GM23248 (cell line): ENCODE measurements around the genes UPF3A and CHAMP1.

- RAMPAGE, long total RNA = no peak
These were observed 70.5 kb upstream of the C13orf46 start for GRCh38 chr13:114044247-114044893.

DNA sequence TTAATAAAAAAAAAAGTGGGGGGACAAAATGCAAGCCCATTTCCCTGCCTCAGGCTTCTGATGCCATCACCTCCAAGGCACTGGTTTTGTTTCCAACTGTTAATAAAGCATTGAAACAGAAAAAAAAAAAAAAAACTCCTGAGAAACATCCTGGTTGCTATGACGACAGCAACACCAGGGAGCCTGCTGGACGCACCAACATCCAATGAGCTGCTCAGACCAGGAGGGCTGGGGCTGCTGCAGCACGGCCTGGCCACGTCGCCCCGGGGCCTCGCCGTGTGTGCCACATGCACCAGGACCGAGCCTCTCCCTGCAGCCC lies 54.6 kb downstream of the RASA3 start:
- RAMPAGE, long total RNA = no peak

DNA sequence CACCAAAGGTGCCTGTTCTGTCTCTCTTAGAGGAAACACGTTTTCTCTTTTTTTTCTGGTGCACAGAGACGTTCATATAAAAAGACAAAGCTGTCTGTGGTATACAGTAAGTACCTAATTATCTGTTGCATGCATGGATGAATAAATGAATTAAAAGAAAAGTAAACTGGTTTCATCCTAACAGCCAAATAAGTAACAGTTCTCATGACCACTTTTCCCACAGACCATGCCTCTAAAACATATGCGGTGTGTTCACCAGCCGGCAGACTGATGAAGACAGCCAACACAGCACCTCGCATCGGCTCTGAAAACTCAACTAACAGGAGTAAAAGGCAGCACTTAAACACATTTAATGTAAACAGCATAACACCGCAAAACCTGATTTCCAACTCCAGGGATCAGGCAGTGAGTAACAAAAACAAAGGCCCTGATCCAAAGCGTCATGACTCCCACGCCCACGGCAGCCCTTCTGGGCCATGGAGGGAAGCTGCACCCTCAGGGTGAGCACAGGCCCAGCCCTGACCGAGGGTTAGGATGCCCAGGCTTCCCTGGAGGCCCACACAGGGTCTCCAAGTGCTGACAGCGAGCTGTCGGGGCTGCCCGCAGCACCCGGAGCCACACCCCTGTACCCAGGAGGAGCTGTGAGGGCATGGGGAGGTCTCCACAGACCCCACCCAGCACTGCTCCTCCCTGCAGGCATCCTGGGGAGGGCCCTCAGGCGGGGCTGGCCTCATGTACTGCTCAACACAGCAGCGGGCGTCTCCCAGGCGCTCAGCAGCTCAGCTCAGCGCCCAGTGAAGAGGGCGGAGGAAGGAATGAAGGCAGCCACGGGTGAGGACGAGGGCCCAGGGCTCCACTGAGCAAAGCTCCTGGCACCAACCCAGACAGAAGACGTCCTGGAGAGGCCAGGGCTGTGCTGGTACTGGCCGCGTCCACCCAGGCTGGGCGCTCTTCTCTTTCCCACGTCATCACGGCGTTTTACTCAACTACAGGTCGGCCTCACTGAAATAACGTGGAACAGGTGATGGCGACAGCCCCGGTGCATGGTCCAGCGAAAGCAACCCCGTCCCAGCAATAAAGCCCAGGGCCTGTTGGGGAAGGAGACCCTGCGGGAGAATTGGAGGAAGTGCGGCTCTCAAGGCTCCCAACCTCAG lies 53.8 kb downstream of the RASA3 start:
- RAMPAGE, long total RNA = no peak

- RAMPAGE, long total RNA = no peak
These were observed 20.9 kb downstream of the RASA3 start for GRCh38 chr13:114111173-114112245.

DNA sequence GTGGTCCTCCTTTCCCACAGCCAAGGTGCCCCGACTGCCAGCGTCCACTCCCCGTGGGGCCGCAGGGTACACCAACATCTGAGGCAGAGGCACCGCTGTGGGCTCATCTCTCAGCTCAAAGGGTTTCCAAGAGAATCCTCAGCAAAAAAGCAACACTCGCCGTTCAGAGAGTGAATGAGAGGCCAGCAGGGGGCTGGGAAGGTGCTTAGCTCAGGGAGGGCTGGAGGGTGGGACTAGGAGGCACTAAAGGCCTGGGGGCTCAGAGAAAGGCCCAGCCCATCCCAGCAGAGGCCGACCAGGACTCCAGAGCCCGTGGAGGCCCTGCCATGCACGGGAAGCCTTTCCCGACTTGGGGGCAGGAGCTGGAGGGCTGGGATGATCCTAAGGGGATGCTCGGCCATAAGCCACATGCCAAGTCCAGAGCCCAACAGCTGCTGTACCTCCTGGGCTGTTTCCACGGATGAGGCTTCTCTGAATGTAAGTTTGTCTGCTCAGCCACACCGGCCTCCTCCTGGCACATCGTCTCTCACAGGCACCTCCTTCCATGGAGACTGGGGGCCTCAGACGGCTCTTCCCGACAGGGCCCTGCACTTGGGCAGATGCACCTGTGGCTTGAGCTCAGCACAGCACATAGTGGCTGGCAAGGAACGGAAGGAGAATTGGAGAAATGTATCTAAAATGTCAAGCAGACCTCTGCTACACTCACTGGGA lies 19.6 kb downstream of the RASA3 start:
- RAMPAGE, long total RNA = no peak

DNA sequence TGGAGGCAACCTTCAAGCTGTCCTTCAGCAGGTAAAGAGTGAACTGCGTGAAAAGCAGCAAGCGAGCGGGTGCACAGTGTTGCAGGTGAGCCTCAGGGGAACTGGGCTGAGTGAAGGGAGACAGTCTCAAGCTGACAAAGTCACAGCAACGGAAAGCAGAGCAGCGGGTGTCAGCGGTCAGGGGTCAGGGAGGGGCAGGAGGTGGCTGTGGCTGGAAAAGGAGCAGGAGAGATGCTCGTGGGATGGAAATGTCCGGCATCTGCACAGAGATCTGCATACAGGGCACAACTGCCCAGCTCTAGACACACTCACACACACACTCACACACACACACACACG lies 8.5 kb upstream of the RASA3 start:
- RAMPAGE, long total RNA = no peak

DNA sequence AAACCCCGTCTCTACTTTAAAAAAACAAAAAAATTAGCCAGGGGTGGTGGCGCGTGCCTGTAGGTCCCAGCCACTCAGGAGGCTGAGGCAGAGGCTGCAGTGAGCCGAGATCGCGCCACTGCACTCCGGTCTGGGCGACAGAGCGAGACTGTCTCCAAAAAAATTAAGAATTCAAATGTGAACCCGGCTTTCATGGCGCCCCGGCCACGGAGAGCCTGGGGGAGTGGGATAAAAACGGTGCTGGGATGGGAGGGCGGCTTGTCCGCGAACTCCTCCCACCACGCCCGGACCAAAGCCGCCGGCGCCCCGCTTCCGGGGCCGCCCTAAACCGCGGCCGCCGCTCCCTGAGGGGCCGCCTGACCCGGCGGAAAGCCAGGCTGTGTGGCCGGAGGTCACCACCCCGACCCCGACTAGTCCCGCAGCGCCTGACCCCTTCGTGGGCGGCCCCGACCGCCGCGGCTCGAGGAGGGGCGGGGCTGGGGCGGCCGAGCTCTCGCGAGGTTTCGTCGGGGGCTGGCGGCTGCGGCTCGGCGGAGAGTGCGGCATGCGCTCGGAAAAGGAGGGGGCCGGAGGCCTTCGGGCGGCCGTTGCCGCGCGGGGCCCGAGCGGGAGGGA lies at the start of gene UPF3A:
TSS of gene UPF3A (plus strand) at position 506 of the 615 bp plus-strand sequence.
- RAMPAGE, long total RNA = start-site peak on the plus strand centred at position 519 of the sequence, 70 bp wide, 72 and 42 reads in 2 replicates

- RAMPAGE, long total RNA = no peak
These were observed 2.2 kb downstream of the UPF3A start for GRCh38 chr13:114283582-114284077.

GRCh38 chr13:114314059-114315315 lies at the start of gene CHAMP1:
TSS of gene CHAMP1 (plus strand) at chr13:114314503.
- RAMPAGE, long total RNA = no peak

- RAMPAGE, long total RNA = no peak
These were observed 10.5 kb downstream of the CHAMP1 start for GRCh38 chr13:114324837-114325167.